Mucosa of descending colon (tissue), 1 donor: Measurements from ENCODE around the gene GTSE1.

- PRO-cap, result no peak
These were observed 84.8 kb upstream of the WNT7B start for GRCh38 chr22:46061455-46062487.

DNA sequence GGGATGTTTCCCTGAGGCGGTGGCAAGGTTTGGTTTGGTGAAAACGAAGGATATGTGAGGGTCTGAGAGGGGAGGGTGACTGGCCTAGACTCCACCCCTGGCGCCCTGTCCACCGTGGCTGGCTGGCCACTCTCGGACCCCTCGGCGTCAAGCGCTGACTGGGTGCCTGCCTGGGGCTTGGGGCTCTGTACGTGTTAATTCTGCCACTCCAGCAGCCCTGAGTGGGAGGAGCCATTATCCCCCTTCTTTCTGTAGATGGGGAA is 70.9 kb upstream of the PPARA start:
- PRO-cap, result no peak

- PRO-cap, result no peak
These were observed 47.1 kb upstream of the PPARA start for GRCh38 chr22:46103107-46103698.

- PRO-cap, result no peak
These were observed 10.7 kb upstream of the PPARA start for GRCh38 chr22:46139239-46140451.

DNA sequence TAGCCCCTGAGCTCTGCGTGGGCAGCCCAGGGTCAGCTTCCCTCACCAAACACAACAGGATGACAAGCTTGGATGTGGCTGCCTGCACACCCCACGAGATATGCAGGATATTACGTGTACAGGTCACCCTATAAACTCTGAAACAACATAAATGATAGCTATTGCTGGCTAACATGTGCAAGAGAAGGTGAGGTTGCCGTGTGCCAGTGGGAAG is 1.4 kb upstream of the PPARA start:
- PRO-cap, result bidirectional peak, plus-strand start outside the sequence, minus-strand start at position 56 of the sequence

DNA sequence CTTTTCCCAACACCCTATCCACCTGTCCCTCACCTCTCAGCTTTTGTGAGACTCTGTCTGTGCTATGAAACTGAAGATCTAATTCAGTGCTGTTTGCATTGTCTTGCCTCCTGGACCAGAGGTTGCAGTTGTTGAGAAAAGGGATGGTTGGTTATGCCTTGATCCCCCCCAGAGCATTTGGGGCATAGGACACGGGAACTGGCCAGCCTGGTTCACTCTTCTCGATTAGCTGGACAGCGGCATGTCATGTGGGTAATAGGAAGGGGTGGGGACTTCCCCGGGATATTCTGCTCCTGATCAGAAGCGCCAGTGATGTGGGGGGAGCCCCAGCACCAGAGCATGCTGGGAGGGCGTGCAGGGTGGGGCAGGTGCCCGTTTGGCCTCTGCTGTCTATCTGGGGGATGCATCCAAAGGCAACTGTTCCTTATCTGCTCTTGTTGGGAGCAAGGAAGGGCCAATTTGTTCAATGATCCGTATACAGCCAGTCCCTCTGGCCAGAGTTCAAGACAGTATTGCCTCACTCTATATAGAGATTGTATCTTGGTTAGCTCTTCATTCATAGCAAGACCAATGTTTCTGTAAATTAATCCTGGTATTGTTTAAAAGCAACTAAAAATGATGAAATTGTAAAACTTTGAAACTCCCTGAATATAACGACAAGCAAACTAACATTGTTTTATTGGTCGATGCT is 43.5 kb downstream of the PPARA start:
- PRO-cap, result bidirectional peak, plus-strand start at position 393 of the sequence, minus-strand start at position 227 of the sequence

DNA sequence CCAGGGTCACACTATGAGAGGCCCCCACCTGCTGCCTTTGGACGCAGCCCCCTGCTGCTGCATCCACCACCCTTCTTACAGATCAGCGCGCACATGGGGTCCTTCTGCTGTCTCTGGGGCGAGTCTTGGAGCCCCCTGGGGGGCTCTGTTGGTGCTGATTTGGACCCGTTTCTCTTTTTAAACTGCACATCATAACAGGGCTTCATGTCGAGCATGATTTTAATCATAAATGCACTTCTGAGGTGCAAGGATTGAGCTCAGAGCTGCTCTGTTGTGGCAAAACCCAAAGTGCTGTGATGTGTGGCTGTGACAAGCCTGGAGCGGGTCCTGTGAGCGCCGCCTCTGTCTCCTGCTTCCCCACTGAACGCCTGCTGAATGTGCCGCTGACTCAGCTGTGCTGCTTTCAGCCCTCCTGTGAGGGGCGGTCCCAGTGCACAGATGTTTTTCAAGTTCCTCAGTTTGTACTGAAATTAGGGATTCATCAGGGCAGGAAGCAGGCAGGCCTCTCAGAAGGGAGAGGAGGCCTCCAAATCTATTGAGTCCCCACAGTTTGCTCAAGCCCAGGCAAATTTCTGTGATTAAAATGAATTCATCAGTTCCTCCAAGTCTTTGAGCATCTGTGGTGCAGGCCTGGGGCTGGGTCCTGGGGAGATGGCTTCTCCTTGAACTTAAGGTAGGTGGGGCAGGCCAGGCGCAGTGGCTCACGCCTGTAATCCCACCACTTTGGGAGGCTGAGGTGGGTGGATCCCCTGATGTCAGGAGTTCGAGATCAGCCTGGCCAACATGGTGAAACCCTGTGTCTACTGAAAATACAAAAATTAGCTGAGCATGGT is 3.0 kb upstream of the GTSE1 start:
- PRO-cap, result bidirectional peak, plus-strand start at position 468 of the sequence, minus-strand start at position 362 of the sequence

- PRO-cap, result bidirectional peak, plus-strand start at chr22:46296915, minus-strand start at chr22:46296685
These were observed at the start of gene GTSE1 for GRCh38 chr22:46296183-46297268. Gene GTSE1 (plus strand): TSS chr22:46296870.

DNA sequence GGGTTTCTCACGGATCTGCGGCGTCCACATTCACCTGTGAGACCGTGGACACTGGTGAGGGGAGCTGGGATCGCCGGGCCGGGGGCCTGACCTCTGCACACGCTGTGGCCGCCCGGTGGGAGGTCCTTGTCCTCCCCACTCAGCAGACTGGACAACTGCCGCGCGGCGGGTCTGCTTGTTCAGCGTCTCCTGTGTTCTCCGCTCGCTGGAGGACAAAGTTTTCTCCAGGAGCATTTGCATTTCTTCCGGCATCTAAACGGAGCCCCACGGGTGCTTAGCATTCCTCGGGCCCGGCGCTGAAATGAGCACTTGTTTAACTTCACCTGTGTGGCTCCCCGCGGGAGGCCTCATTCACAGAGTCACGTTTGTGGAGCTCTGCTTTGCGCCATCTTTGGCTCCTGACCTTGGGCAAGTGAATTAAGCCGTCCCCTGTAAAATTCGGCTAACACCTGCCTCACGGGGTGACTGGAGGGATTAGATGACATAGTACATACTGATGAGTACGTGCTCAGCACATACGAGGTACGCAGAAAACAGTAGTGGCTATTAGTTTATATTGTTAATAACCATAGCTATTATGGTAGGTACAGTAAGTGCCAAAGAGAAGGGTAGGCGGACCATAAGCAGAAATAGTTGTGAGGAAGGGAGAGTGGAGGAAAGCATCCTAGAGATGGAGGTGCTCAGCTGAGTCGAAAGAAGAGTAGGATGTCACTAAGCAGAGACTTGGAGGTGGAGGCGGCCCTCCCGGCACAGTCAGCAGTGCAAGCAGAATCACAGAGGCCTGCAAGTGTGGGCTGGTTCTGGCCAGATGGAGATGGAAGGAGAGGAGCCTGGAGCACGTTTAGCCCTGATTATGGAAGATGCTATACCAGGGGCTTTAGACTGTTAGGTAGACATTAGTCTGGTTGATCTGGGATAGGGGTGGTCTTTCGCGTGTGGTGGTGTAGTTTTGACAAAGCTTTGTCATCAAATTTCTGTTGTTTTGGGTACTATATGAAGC is 931 bp downstream of the TRMU start:
- PRO-cap, result unidirectional peak, minus-strand start at position 393 of the sequence

DNA sequence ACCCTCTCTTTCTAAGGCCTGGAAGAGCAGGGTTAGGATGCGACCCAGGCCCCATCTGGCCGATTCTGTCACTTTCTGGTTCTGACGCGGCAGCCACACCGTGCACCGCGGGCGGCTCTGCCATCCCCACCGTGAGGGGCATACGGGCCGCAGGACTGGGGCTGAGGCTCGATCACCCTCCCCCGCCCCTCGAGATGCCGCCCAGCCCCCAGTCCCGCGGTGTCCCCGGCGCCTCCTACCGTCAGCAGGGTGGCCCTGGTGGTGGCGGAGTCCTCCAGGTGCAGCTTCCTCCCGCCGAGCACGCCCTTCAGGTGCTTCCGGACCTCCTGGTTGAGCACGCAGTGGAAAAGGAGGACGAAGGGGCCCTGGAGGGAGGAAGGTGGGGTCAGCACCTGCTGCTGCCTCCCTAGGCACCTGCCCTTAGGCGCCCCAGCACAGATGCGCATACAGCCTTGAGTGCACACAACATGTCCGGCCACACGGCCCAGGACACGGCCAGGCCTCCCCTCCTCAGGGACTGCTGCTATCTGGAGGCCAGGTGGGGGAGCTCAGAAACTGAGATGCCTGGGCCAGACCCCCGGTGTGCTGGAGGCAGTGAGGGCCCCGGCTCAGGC is 31.3 kb downstream of the TRMU start:
- PRO-cap, result no peak

DNA sequence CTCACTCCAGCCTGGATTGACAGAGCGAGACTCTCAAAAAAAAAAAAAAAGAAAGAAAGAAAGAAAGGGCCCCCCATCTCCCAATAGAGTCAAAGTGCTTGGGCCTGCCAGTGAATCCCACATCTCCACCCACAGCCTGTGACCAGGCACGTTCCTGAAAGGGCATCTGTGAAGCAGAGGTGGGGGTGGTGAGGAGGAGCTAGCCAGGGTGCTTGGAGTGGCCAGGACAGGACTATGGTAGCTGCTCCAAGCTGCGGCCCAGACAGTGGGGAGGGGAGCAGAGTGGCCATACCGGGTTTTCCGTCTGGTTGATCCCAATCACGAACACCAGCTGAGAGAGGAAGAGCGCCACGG is 41.2 kb downstream of the TRMU start:
- PRO-cap, result no peak

- PRO-cap, result no peak
These were observed 97.9 kb downstream of the CELSR1 start for GRCh38 chr22:46439544-46439837.

GRCh38 chr22:46453056-46453495 is 84.3 kb downstream of the CELSR1 start:
- PRO-cap, result no peak

- PRO-cap, result no peak
These were observed 1.8 kb upstream of the CELSR1 start for GRCh38 chr22:46539172-46539638.

DNA sequence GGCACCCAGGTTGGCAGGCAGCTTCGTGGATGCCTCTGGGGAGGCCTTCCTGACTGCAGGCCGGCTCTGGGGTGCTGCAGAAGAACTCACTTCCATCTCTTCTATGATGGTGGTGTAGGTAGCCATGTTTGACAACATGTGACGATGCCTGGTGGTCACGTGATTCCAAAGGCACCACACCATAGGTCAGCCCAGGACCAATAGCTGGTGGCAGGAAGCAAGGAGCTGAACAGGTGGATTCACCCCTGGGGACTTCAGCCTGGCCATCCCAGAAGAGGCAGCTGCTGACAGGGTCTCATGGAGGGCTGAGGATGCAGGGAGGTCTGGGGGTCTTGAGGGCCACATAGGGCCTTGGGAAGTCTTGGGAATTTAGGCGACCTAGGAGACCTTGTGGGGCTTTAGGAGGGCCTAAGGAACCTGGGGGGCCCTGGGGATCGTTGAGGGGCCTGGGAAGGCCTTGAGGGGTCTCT is 24.2 kb upstream of the CELSR1 start:
- PRO-cap, result no peak

GRCh38 chr22:46576334-46576682 is 38.9 kb upstream of the CELSR1 start:
- PRO-cap, result no peak

- PRO-cap, result unidirectional peak, minus-strand start at chr22:46588437
These were observed 31.6 kb upstream of the GRAMD4 start for GRCh38 chr22:46588242-46589238.

DNA sequence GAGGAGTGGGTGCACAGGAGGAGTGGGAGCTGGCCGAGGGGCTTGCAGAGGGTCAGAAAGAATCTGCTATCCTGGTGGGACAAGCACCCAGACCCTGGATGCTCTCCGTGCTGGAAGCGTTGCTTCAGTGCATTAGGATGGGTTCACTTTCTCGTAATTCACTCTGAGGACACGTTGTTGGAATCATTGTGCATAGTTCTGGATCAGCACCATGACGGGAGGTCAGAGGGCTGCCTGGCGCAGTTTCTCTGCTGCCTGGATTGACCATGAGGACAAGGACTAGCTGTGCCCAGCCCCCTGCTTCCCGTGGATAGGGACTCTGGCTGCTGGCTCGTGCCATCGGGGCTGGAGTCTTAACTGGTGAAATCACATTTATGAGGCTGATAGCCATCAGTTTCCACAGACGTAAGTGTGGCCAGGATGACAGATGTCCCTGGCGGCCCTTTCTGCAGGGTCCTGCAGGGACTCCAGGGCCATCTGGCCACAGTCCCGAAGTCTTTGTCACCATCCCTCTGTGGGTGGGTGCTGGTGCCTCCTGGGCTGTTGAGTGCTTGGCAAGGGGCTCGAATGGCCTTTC is 24.2 kb upstream of the GRAMD4 start:
- PRO-cap, result no peak

DNA sequence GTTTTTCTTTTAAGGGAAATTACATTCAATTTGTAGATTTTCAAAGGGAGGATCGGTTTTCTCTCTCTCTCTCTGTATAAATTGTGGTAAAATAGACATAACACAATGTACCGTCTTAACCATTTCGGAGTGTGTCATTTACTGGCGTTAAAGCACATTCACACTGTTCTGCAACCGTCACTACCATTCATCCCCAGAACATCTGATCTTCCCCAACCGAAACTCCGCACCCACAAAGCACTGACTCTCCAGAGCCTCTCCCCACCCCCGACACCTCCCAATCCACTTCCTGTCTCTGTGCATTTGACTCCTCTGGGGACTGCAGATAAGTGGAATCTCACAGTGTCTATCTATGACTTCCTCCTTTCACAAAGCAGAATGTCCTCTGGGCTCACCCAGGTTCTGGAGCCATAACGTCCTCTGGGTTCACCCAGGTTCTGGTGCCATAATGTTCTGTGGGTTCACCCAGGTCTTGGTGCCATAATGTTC is 15.8 kb upstream of the GRAMD4 start:
- PRO-cap, result bidirectional peak, plus-strand start at position 302 of the sequence, minus-strand start at position 204 of the sequence

DNA sequence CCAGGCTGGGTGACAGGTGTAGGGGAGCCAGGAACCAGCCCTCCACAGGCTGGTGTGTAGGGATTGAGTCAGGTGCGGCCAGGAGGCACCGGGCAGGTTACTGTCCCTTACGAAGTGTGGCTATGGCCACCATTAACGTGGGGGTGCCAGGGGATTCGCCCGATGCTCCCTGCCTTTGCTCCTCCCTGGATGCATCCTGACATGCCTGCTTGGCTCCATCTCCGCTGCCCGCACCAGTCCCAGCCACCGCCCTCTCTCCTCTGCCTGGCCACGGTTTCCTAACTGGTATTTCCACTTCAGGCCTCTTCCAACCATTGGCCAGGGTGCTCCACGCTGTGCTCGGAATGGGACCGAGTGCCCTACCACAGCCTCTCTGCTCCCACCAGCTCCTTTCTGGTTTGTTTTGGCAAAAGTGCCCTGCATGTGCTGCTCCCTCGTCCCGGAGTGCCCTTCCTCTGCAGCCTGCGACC is 12.8 kb upstream of the GRAMD4 start:
- PRO-cap, result no peak